Measurements from ENCODE around the genes TRIM49B, OR10AG1, OR5M10, OR5AK2, SSRP1 and GLYAT.

DNA sequence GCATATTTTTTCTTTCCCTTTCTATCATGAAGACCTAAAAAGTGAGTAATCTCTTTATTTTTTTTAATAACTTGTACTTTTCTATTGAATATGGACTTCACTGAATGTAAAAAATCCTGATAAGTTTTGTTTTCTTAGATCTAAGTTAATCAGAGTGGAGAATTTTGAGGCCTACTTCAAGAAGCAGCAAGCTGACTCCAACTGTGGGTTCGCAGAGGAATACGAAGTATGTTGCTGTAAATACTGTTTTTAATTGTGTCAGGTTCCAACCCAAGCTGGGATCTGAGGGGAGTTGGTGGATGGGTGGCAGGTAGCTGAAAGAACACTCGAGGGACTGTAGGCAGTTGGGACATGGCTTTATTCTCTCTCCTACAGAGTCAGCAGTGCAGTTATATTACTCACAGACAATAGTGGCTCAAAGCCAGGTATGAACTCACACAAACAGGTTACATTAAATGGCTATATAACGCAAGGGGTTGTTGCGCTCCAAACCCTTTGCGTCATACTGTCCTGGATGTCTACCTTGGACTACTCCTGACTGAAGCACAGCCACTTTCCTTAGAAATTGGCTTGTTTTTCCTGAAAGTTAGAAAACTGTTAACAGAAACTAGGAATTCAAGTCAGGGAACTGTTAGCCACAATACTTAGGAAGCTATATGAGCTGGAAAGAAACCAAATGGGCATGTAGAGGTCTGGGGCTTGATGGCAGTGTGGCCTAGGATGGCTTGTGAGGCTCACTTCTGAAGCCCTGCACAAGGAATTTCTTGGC is 66.5 kb upstream of the OR4B1 start:
- RRBS: no CpG with 5 or more reads among the region's 6 CpGs

DNA sequence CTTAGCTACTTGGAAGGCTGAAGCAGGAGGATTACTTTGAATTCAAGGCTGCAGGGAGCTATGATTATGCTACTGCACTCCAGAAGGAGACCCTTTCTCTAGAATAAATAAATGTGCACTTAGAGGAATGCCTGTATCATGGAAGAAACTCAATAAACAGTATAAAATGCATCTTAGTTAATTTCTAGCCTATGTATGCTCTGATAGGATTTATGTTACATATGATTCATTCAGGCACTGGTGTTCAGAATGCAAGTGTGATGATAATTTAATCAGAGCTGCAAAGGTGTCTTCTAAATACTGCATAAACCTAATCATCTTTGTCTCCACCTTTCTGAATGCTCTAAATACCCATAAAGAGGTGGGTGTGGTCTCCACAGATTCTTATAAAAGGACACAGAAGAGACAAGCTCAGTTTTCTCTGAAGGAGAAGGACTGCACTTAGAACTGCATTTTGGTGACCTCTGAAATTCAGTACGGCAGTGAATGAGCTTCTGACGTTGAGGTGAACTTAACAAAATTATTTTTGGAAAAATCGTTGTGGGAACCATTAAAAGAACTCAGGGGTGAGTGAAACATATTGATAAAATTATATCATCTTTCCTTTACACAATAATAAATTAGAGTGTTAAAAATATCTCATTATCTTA is at the start of gene TRIM49B:
Gene TRIM49B, plus strand, starts transcription at position 414 of the 650 bp plus-strand sequence.
- RRBS: no CpG with 5 or more reads among the region's 3 CpGs

- RRBS: no CpG with 5 or more reads among the region's 2 CpGs
These were observed at the start of gene OR10AG1 for GRCh38 chr11:55969888-55970112. TSS of gene OR10AG1 (minus strand) at chr11:55969945.

GRCh38 chr11:56577514-56577972 is at the start of gene OR5M10:
TSS of gene OR5M10 (minus strand) at chr11:56577721.
- RRBS: no CpG with 5 or more reads among the region's 3 CpGs

- RRBS: no CpG with 5 or more reads among the region's 1 CpG
These were observed at the start of gene OR5AK2 for GRCh38 chr11:56988727-56989195. TSS of gene OR5AK2 (plus strand) at chr11:56988914.

DNA sequence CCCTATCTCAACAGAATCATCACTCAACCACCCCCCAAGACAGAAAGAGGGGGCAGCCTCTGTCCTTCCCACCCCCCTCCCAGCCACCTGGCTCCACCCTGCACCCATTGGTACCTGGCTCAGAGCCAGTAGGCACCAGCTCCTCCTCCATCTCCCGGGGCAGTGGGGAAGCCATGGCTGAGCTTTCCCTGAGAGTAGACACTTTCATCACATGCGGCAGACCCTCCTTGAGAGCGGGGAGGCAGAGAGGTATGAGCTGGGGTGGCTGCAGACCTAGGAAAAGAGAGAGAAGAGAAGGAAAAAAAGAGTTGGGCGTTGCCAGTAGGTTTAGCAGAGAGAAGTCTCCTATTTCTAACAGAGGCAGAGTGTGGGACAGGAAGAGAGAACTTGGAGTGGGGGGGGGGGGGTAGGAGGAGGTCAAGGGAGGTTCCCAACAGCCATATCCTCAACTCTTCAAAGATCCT is 3.0 kb downstream of the TNKS1BP1 start:
- RRBS: no CpG with 5 or more reads among the region's 4 CpGs

DNA sequence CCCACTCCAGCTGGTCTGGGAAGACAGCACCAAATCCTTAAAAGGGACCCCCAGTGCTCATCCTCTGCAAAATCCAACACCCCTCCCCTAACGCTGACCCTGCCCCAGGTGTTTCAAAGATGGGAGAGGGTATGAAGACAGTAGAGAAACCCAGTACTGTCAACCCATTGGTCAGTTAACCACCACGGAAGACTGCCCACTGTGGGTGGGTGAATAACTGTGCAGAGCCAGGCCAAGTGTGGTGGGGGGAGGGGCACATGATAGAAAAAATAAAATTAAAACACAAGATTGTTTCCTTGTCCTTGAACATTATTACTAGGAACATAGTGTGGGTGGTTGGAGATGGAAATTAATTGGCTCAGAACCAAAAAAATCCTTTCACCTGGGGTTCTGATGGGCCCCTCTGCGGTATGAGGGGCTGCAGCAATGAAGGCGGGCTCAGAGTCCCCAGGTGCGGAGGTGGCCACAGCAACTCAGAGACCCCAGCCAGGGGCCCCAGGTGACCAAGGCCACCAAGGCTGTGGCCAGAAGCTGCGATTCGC is 1.2 kb downstream of the TNKS1BP1 start:
- RRBS: no CpG with 5 or more reads among the region's 7 CpGs

DNA sequence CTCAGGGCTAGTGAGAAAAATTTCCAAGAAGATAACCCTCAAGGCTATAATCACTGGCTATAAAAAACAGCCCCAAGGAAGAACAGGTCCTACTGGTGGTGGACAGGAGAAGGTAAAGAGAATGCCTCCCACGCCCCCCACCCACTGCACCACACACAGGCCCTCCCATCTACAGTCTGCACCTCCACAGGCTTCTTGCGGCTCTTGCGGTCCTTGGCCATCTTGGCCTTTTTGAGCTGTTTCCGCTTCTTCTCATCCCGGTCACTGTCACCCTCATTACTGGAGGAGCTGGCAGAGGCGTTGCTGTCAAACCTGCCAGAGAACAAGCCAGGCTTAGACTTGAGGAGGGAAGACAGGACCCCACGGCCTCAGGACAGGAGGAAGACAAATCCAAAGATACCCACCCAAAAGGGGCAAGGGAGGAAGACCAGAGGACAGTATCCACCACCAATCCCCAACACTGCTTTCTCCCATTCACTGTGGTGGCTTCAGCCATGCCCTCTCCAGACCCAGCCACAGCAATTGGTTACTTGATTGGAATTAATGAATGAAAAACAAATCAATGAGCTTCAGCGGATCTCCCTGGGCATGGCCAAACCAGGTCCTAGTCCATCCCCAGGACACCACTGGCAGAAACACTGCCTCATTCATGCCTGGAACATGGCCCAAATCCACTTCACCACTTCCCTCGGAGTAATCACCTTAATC is 3.5 kb upstream of the TNKS1BP1 start:
- RRBS: no CpG with 5 or more reads among the region's 9 CpGs

- RRBS: 4% methylated on average over 29 of the region's 80 CpGs
These were observed at the start of gene SSRP1 for GRCh38 chr11:57334947-57336225. TSS of gene SSRP1 (minus strand) at chr11:57335892.

- RRBS: no CpG with 5 or more reads among the region's 5 CpGs
These were observed 15.4 kb downstream of the RTN4RL2 start for GRCh38 chr11:57475734-57476074.

DNA sequence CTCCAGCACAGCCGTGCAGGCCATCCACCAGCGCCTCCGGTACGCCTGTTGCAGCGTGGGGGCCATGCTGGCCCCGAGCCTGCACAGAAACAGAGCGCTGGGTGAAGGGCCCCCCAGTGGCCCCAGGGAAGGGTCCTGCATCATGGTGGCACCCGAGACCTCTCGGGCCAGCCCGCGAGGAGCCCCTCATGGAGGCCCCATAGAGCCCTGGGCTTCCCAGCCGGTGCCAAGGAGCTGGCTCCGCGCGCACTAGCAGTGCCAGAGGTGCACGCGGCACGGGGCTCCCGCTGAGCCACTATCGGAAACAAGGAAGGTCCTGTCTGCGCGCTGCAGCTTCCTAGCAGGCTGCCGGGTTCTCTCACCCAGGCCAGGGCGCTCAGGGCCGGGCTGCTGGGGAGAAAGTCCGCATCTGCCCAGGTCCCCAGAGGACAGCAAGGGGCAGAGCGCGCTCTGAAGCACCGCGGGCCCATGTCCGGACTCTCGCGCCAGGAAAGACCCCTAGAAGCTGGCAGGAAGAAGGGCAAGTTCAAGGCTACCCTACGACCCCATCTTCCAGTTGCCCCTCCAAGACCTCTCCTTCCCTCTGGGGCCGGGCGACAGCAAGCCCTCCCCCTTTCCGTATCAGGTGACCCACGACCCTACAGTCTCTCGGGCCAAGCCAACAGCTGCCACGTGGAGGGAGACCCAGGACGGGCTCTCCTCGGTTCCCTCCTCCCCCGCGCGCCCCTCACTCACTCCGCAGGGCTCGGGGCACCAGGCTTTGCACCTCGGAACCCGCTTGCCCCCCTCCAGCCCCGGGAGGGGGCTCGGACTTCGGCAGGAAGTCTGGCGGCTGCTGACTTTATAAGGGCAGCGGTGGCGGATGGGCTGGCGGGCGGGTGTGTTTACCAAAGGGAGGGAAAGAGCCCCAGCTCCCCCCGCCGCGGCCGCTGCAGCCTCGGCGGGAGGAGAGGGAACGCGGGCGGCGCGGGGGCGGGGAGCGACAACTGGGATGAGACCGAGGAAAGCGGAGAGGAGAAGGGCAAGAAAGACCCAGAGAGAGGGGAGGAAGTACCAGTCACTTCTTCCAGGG is 1.1 kb downstream of the SLC43A1 start:
- RRBS: 29% methylated on average over 7 of the region's 72 CpGs

DNA sequence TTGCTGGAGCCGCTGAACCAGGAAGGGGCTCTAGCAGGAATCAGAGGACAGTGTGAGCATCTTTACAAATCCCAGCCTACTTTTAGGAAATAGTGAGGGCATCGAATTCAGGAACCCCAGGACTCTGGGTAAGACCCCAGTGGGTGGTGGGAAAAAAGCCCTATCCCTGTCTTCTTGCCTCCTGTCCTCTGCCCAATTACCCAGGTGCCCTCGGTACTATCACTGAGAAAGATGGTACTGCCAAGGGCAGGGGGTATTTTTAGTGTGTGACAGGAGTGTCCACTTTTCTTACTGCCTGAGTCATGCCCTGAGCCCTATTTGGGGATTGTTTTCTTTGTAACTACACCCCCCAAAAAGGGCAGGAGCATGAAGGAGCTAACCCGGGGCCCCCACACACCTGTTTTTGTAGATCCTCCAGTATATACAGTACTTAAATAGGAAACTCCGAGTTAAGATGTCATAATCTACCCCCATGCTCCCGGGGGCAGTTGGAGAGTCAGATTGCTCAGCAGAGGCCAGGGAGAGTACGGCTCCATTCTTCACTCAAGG is 3.7 kb downstream of the SMTNL1 start:
- RRBS: 86% methylated on average over 2 of the region's 7 CpGs

DNA sequence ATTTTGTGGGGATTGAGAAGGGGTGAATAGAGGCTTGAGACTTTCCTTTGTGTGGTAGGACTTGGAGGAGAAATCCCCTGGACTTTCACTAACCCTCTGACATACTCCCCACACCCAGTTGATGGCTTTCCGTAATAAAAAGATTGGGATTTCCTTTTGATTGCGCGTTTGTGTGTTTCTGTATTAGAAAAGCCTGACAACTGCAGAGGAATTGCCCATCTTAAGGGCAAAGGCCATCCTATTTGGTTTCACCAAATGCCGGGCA is 545 bp upstream of the SELENOH start:
- RRBS: no CpG with 5 or more reads among the region's 4 CpGs

GRCh38 chr11:58525377-58525602 is 17.4 kb upstream of the OR5B21 start:
- RRBS: no CpG with 5 or more reads among the region's 4 CpGs

- RRBS: 20% methylated on average over 4 of the region's 15 CpGs
These were observed 1.4 kb upstream of the ZFP91 start for GRCh38 chr11:58577371-58577937.

DNA sequence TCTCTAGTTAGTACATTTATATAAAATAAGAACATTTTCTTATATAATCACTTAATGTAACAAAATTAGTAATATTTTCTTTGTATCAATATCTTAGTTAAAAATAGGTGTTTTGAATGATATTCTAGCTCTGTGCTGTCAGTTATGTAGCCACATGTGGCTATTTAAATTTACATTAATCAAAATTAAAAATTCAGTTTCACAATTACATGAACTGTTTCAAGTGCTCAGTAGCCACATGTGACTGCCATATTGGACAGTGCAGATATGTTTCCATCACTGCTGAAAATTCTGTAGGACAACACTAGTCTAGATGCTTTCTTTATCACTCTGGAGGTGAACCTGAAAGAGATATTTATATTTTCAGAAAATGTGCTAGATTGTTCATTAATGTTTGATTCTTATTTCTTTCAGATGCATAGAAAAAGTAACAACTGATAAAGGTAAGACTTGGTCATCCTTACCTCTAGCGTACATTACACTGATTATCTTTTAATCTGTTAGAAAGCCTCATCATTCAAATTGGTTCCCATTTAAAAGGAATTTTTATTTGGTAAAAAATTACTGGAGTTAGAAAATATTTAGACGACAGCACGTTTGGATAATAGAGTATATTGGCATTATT is 5.7 kb downstream of the ZFP91 start:
- RRBS: no CpG with 5 or more reads among the region's 3 CpGs

GRCh38 chr11:58731784-58732288 is at the start of gene GLYAT:
TSS of gene GLYAT (minus strand) at chr11:58731943.
- RRBS: no CpG with 5 or more reads among the region's 4 CpGs

GRCh38 chr11:58939953-58940530 is 754 bp downstream of the GLYATL1 start:
- RRBS: no CpG with 5 or more reads among the region's 2 CpGs